Gastrocnemius medialis (tissue), 3 donors: ENCODE measurements around the genes ELAC2 and COX10.

- PRO-cap = no peak
- RAMPAGE, long total RNA, 3 experiments = no peak in any of the 3 experiments
These were observed 66.7 kb upstream of the SHISA6 start for GRCh38 chr17:11174316-11174766.

DNA sequence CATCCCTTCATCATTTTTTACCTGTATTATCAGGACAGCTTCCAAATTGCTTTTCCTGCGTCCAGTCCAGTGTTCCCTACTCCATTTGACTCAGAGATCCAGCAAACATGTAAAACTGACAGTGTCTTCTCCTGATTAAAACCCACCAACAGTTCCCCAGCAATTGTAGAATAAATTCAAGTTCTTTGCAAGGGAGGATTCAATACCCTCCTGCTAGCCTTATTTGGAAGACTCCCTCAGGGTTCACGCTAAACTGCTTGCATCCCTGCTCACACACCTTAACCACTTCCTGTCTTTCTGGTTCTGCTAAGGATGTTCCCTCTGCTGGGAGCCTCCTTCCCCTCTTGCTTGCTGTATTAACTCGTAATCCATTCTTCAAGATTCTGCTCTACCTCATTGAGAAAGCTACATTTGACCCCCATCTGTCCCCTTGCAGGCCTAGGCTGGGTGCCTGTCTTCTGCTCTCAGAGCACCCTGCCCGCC is 2.4 kb upstream of the SHISA6 start:
- PRO-cap = no peak
- RAMPAGE, long total RNA, 3 experiments = no peak in any of the 3 experiments

GRCh38 chr17:12021017-12022077 is 670 bp downstream of the MAP2K4 start:
- PRO-cap = no peak
- RAMPAGE, long total RNA, 3 experiments = no peak in any of the 3 experiments

- PRO-cap = unidirectional peak, plus-strand start at chr17:12549744
- RAMPAGE, long total RNA, 3 experiments = no peak in any of the 3 experiments
These were observed 116.1 kb upstream of the MYOCD start for GRCh38 chr17:12549460-12550101.

DNA sequence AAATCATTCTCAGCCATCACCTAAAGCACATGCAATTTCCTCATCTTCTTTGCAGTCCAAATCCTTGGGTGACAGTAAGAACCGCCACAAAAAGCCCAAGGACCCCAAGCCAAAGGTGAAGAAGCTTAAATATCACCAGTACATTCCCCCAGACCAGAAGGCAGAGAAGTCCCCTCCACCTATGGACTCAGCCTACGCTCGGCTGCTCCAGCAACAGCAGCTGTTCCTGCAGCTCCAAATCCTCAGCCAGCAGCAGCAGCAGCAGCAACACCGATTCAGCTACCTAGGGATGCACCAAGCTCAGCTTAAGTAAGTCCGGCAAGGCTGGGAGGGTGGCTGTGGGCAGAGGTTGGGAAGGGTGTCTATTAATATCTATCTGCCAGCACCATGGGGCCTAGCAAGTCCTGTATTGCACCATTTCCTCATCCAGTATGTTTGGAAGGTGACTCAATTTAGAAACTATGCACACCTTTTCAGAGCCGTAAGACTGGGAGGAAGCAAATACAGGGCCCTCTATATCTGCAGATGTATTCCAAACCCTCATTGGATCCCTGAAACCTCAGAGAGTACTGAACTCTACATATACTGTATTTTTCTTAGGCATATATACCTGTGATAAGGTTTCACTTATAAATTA is 45.1 kb upstream of the ARHGAP44 start:
- PRO-cap = no peak
- RAMPAGE, long total RNA, 3 experiments = no peak in any of the 3 experiments

DNA sequence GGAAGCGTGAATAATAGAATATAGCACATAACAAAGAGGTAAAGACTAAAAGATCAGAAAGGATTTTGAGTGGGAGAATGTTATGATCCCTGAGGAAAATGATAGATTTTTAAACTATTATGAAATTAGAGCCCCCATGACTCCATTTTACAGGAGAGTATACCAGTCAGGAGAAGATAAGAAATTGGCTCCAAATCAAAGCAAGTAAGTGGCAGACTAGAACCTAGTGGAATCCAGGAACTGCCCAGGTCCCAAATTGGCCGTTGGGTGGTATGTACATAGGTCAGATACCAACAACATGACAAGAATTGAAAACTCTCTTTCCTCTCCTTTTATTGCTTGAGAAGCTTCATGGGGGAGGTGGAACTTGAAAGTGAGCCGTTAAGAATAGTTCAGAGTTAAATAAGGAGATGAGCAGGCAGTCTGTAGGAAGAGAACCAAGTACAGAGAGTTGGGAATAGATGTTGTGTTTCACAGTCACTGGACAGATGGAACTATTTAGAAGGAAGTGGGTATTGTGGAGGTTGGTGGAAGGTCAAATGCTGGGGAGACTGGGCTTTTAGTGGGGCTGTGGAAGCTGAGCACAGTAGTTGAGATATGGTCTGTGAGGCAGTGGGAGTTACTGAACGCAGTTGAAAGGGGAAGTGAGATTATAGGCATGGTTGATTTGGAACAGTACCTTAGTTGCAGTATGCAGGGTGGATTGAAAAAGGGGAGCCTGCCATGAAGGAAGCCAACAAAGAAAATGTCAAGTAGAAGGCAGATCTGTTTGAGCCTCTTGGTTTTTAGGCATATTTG is 26.3 kb downstream of the ARHGAP44 start:
- PRO-cap = no peak
- RAMPAGE, long total RNA, 3 experiments = no peak in any of the 3 experiments

GRCh38 chr17:13017272-13018093 is at the start of gene ELAC2:
ELAC2 (minus strand) TSS chr17:13018027.
- PRO-cap = bidirectional peak, plus-strand start at chr17:13017780, minus-strand start at chr17:13017664; bidirectional peak, plus-strand start at chr17:13018272, minus-strand start at chr17:13017988
- RAMPAGE, long total RNA, 3 experiments = start-site peak on the minus strand in 2 of 3 experiments, at chr17:13017683-13018036 at its widest, 17 to 147 reads per replicate

DNA sequence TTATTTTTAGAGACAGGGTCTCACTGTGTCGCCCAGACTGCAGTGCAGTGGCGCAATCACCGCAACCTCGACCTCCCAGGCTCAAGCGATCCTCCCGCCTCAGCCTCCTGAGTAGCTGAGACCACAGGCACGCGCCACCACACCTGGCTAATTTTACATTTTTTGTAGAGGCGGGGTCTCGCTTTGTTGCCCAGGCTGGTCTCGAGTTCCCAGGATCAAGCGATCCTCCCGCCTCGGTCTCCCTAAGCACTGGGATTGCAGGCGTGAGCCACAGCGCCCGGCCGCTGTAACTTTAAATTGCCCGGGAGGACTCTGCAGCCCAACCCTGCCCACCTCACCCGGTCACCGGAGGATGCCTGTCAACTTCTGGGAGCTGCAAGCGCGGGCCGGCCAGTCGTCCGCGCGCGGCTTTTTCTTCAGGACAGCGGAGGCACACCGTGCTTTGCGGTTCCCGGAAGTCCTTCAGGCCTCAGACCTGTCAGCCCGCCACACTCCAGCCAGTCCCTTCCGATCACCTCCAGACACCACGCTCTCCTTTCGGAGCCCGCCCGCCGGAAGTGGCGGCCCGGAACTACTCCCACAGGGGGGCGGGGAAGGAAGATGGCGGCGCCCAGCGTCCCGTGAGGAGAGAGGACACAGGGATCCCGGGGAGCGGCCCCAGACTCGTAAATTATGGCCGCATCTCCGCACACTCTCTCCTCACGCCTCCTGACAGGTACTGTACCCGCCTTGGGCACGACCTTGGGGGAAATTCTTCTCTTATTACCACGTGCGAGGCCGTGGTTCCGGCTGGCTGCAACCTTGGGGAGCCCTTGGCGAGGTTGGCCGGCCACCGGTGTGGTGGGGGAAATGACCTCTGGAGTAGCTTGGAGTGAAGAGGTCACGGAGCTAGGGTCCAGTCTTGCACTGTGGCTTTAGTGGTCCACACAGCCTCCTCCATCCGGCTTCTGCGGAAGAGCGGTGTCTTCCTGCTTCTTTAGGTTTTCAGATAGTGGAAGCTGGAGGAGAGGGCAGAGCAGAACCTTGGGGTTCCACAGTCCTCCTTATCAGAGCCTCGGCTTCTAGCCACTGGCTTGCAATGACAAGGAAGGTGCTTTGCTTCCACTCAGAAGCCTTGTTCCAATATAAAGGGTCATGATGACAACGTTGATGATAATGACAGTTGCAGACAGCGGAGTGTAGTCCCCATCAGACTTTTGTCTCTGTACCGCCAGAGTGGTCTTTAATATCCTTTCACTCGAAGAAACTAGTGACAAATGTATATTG is at the start of gene COX10:
COX10 (plus strand) TSS at position 571 of the 1,266 bp plus-strand sequence.
- PRO-cap = bidirectional peak, plus-strand start at position 582 of the sequence, minus-strand start at position 444 of the sequence
- RAMPAGE, long total RNA, 3 experiments = start-site peak on the plus strand in 3 of 3 experiments, centred at positions 588 to 609 of the sequence, 869 to 2,475 reads per replicate; start-site peak on the minus strand in 2 of 3 experiments, centred at positions 496 to 524 of the sequence, 51 to 76 reads per replicate

- PRO-cap = no peak
- RAMPAGE, long total RNA, 3 experiments = no peak in any of the 3 experiments
These were observed 1.0 kb downstream of the COX10 start for GRCh38 chr17:14070204-14070898.

- PRO-cap = no peak
- RAMPAGE, long total RNA, 3 experiments = no peak in any of the 3 experiments
These were observed 40.2 kb downstream of the CDRT15 start for GRCh38 chr17:14196408-14196929.

DNA sequence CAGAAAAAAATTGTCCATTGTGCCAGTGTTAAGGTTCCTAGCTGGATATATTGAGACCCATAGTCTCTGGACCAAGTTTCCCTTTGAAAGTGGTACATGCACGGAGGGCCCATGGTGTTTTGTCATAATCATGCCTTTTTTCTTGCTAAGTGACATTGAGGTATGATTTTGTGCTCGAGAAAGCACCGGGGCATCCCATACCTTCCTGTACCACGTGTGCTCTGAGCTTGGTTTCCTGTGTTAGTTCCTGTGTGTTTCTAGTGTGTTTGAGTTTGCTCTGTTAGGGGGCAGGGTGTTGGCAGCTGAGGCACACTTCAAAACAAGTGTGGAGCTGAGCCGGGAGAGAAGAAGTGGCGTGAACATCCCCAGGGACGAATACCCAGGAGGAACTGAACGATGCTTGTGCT is 127.3 kb downstream of the HS3ST3B1 start:
- PRO-cap = no peak
- RAMPAGE, long total RNA, 3 experiments = no peak in any of the 3 experiments

DNA sequence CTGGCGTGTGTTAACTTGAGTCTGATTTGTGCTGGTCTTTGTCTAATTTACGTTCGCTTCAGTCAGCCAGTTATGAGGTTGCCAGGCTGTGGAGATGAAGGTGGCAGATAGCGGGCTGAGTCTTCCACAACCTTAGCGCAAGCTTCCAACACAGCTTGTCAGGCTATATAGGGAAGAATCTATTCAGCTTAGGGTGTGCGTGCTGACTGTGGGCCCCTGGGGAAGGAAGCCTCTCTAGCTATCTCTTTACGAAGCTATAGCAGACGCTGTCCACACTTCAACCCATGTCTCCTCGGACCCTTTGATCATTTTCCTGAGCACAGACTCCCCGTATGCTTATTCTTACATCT is 9.8 kb upstream of the TEKT3 start:
- PRO-cap = no peak
- RAMPAGE, long total RNA, 3 experiments = no peak in any of the 3 experiments

GRCh38 chr17:15384121-15384720 is 42.8 kb upstream of the TEKT3 start:
- PRO-cap = no peak
- RAMPAGE, long total RNA, 3 experiments = no peak in any of the 3 experiments

DNA sequence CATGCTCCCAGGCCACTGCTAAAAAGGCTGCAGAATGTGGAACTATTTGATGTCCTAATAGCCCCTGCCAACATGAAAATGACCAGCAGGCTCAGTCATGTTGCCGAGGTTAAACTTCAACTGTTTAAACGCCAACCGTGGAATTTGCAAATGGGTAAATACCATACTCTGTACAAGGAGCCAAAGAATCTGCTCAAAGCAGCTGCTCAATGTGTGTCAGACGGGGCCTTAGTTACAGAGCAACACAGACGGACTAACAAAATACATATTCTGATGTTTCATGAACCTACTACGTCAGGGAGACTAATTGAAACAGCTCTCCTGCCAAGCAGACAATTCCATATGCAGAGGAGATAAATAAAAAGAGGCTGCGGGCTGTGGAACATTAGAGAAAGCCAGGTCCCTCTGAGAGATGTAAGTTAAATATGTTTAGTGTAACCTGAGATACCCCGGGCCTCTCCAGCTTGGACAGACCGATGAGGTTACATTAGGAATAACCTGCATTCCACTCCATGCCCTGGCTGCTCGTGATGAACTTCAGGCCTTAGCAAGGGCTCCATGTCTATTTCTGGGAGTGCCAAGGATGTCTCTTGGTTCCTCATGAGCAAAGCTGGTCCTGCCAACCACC is 33.1 kb downstream of the CDRT4 start:
- PRO-cap = bidirectional peak, plus-strand start at position 341 of the sequence, minus-strand start at position 234 of the sequence; bidirectional peak, plus-strand start at position 607 of the sequence, minus-strand start at position 394 of the sequence
- RAMPAGE, long total RNA, 3 experiments = no peak in any of the 3 experiments

- PRO-cap = no peak
- RAMPAGE, long total RNA, 3 experiments = no peak in any of the 3 experiments
These were observed 473 bp upstream of the ADORA2B start for GRCh38 chr17:15944513-15944801.

GRCh38 chr17:16025414-16026017 is 25.9 kb downstream of the TTC19 start:
- PRO-cap = no peak
- RAMPAGE, long total RNA, 3 experiments = no peak in any of the 3 experiments

- PRO-cap = no peak
- RAMPAGE, long total RNA, 3 experiments = no peak in any of the 3 experiments
These were observed 38.7 kb downstream of the TTC19 start for GRCh38 chr17:16038146-16038820.

- PRO-cap = no peak
- RAMPAGE, long total RNA, 3 experiments = no peak in any of the 3 experiments
These were observed 81.4 kb downstream of the NCOR1 start for GRCh38 chr17:16133742-16134558.

GRCh38 chr17:16378707-16379283 is 2.1 kb upstream of the UBB start:
- PRO-cap = no peak
- RAMPAGE, long total RNA, 3 experiments = no peak in any of the 3 experiments

DNA sequence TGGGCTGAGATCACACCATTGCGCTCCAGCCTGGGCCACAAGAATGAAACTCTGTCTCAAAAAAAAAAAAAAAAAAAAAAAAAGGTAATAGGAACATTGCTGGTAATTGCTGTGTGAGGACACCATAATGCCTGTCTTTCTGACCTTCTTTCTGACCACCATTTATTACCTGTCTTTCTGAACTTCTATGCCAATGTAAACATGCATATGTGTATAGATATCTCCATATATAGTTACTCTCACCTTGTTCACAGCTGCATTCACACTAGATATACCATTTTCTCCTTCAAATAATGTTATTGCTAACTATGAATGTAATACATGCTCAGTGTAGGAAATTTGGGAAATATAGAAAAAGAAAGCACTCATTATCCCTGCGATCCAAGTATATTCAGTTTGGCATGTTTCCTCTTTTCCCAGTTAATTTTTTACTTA is 6.8 kb downstream of the UBB start:
- PRO-cap = no peak
- RAMPAGE, long total RNA, 3 experiments = no peak in any of the 3 experiments